Bronchus fibroblast of lung (primary cell): ENCODE measurements around the gene PPP1R2C.

GRCh38 chrX:40175413-40176323 lies 77.9 kb upstream of the BCOR start:
- RAMPAGE, long total RNA: no peak

DNA sequence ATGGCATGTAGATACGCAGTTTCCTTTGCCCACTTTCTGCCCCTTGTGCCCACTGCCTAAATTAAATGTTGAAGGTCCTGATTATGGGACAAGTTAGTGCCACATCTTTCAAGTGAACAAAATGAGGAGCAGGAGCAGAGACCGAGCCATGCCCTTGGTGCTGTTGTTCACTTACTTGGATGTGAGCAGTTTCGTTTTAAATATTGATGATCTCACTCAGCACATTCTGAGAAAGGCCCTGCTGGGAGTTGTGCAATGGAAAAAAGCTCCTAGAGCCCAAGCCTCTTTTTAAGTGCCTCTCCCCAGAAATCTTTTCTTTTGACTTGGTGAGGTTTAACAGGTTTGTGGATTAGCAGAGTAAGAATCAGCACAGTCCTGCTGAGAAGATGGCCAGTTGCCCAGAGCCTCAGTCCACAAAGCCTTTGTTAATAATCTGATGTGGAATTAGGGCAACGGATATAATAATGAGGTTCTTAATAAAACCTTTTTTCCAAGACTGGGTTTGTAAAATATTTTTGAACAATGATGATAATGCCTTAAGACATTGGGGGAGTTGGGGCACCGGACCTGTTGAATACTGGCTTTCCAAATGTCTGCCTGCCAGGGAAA lies 157.5 kb upstream of the ATP6AP2 start:
- RAMPAGE, long total RNA: no peak

DNA sequence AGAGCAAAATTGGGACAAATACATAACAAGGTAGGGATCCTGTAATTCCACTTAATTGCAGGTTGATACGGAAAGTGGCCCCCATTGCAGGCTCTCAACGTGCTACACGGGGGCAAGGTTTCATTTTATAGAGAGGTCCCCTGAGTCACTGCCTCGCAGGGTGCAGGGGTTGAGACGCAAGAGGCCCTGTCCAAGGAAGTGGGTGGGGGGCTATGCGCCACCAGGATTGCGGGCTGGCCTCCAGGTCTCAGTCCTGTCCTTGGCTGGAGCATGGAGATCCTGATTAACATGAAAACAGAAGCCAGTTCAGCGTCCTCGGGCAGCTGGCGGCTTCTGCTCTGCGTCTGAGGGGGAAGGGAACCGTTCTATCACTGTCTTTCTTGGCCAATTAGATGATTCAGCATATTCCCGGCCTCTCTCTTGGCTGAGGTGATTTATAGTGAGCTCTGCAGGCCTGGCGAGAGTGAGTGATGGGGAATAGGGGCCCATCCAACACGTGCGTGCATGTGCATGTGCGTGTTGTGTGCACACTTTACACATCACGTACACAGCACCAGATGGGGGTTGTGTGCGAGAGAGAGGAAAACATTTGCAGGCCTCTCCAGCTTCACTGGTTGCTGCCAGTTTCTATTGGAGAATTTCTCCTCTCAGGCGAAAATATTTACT lies 145.9 kb upstream of the ATP6AP2 start:
- RAMPAGE, long total RNA: no peak

GRCh38 chrX:40539038-40540035 lies 41.4 kb upstream of the ATP6AP2 start:
- RAMPAGE, long total RNA: no peak

- RAMPAGE, long total RNA: no peak
Measured at GRCh38 chrX:40644783-40645469, 2.4 kb downstream of the CXorf38 start.

- RAMPAGE, long total RNA: no peak
Measured at GRCh38 chrX:40646489-40646841, 896 bp downstream of the CXorf38 start.

GRCh38 chrX:41022600-41023117 lies 62.6 kb upstream of the USP9X start:
- RAMPAGE, long total RNA: no peak

GRCh38 chrX:41045816-41046634 lies 39.2 kb upstream of the USP9X start:
- RAMPAGE, long total RNA: no peak

GRCh38 chrX:41331449-41332052 lies 2.4 kb upstream of the DDX3X start:
- RAMPAGE, long total RNA: no peak

GRCh38 chrX:41334401-41335439 lies 758 bp downstream of the DDX3X start:
- RAMPAGE, long total RNA: no peak

GRCh38 chrX:41686749-41687200 lies 2.0 kb upstream of the GPR34 start:
- RAMPAGE, long total RNA: no peak

- RAMPAGE, long total RNA: no peak
Measured at GRCh38 chrX:41689649-41689996, 850 bp downstream of the GPR34 start.

- RAMPAGE, long total RNA: no peak
Measured at GRCh38 chrX:41760941-41761660, 37.1 kb downstream of the GPR82 start.

DNA sequence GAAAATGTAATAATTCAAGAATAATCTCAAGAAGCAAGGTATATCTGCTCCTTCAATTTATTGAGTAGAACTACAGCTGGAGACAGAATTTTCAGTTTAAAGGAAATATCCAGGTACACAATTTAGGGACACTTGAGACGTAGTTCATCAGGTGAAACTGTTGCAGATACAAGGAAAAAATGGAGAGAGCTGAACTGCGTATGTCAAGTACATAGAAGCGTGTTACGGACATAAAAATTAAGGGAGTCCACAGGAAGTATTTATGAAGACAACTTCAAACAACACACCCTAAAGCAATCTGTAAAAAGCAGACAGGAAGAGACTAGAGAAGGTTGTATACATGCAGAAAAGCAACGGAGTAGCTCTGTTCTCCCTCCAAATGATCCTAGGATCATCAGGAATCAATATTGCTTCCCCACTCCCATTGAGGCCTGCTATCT lies 5.9 kb downstream of the CASK start:
- RAMPAGE, long total RNA: no peak

DNA sequence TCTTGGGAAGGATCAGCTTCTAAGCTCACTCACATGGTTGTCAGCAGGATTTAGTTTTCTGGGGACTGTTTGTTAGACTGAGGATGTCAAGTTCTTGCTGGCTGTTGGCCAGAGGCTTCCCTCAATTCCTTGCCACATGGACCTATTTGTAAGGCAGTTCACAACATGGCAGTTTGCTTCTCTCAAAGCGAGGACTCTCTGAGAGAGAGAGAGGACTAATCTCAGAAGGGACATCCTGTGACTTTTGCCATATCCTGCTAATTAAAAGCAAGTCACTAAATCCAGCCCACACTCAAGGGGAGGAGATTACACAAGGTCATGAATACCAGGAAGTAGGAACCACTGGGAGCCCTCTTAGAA lies 38.3 kb downstream of the PPP1R2C start:
- RAMPAGE, long total RNA: no peak

- RAMPAGE, long total RNA: no peak
Measured at GRCh38 chrX:42777881-42778598, at the start of gene PPP1R2C. Gene PPP1R2C, minus strand, starts transcription at chrX:42778163.

- RAMPAGE, long total RNA: no peak
Measured at GRCh38 chrX:42948613-42949039, 170.7 kb upstream of the PPP1R2C start.

- RAMPAGE, long total RNA: no peak
Measured at GRCh38 chrX:43655183-43655977, 719 bp upstream of the MAOA start.

GRCh38 chrX:44245662-44246033 lies 97.8 kb downstream of the EFHC2 start:
- RAMPAGE, long total RNA: no peak

DNA sequence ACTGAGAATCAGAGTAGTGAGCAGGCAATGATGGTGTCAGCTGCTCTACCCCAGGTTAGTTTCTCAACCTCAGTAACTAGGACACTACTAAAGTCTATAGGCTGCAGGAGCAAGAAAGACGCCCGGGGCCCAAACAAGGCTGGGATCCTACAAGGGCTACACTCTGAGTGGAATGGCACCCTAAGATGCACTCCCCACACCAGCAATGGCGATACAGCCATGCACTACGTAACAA lies 23.5 kb upstream of the EFHC2 start:
- RAMPAGE, long total RNA: no peak